ENCODE measurements around the gene RNF144B.

DNA sequence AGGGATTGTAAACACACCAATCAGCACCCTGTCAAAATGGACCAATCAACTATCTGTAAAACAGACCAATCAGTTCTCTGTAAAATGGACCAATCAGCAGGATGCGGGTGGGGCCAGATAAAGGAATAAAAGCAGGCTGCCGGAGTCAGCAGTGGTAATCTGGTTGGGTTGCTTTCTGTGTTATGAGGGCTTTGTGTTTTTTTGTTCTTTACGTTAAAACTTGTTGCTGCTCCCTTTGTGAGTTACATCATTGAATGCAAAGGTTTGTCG, 22.6 kb upstream of the NUP153 start:
- RRBS = no CpG with 5 or more reads among the region's 4 CpGs

- RRBS = no CpG with 5 or more reads among the region's 2 CpGs
Measured at GRCh38 chr6:17837304-17837635, 130.5 kb upstream of the NUP153 start.

GRCh38 chr6:17902367-17903103, 84.9 kb downstream of the KIF13A start:
- RRBS = no CpG with 5 or more reads among the region's 3 CpGs

DNA sequence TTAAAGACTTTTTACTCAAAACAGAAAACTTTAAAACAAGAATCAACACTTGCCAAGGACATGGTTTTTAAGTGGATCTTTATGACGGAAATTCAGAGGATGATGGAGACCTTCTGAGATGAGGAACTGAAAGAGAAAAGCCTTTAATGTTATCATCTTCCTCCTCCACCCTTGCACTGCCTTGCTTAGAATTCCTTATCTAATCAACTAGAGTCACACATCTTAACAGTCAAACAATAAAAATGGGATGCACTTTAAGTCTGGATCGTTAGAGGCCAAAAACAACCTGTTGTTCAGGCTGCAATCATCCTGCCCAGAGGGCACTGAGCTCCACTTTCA, 66.0 kb upstream of the KIF13A start:
- RRBS = no CpG with 5 or more reads among the region's 2 CpGs

GRCh38 chr6:18141692-18142253, 13.1 kb downstream of the TPMT start:
- RRBS = no CpG with 5 or more reads among the region's 9 CpGs

- RRBS = no CpG with 5 or more reads among the region's 1 CpG
Measured at GRCh38 chr6:18147342-18147747, 7.5 kb downstream of the TPMT start.

- RRBS = no CpG with 5 or more reads among the region's 5 CpGs
Measured at GRCh38 chr6:18148092-18148622, 6.7 kb downstream of the TPMT start.

DNA sequence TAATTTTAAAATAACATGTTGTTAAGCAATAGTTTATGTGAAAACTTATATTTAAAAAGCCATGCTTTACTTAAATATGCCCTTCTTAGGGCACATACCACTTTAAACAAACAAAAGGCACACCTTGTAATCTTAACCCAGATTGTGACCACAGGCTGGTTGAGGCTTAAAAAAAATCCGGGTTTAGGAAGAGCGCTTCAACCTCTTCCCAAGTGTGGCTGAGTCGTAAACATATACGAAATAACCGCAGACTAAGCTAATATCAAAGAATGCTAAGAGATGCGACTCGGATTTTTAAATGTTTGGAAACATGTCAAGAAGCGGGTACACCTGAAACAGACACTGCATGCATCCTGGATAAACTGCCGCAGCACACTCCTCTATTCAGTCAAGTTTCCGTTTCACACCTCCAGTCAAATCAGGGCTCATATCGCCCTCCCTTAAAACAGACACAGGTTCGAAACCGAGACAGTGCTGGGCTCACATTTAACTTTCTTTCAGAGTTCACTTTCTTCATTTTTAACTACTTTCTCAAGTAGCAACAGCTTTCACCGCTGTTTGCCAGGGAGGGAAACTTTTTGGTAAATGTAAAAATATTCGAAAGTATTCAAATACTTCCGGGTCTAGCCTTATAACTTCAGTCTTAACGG, 1.4 kb downstream of the DEK start:
- RRBS = no CpG with 5 or more reads among the region's 17 CpGs

DNA sequence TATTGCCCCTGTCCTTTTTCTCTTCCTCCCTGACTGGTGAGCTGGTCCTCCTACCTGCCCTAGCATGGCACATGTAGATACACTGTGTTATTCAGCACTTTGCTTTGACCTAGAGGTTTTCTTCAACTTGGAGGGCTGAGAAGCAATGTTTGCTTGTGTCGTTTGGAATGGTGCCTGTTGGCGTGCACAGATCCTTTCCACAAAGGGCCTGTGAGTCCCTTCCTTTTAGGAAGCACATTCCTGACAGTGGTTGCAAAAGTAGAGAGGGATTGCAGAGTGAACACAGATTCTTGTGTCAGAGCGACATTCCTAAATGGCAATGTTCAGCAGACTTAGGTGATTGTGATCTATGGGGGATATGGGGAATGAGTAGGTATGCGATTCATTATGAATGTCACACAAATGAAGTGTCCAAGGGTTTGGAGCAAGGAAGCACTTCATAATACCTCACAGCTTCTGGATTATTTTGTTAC, 850 bp upstream of the RNF144B start:
- RRBS = no CpG with 5 or more reads among the region's 4 CpGs

DNA sequence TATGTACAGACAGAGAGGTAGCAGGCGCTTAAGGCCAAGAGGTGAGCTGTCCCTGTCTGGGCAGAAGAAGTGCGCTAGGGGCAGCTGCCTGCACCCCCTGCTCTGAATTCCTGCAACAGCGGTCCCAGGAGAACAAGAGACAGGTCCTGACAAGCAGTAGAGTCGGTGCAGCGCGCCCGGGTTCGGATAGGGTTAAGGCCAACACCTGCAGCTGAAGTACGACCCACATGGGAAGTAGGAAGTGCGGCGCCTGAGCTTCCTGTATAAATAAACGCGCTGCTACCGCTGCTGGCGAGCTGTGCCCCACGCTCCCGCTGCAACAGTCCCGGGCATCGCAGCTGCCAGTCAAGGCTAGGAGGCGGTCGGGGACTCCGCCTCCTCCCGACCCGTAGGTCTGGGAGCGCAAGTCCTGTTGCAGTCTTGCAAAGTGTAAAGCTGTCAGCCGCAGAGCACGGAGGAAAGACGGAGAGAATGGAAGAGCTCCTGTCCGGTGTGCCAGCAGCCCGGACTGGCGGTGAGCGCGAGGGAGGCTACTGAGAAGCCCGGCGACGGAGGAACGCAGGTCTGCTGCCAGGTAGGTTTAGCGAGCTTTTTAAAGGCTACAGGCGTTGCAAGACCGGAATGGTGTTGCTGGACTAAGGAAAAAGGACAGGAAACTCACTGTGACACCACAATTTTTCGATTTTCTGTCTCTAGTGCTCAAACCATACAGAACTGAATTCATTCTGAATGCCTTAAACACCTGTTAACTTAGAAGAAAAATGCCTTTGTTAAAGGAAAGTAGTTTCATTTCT, at the start of gene RNF144B:
Gene RNF144B, plus strand, starts transcription at position 294 of the 794 bp plus-strand sequence.
- RRBS = 1% methylated on average over 11 of the region's 41 CpGs

DNA sequence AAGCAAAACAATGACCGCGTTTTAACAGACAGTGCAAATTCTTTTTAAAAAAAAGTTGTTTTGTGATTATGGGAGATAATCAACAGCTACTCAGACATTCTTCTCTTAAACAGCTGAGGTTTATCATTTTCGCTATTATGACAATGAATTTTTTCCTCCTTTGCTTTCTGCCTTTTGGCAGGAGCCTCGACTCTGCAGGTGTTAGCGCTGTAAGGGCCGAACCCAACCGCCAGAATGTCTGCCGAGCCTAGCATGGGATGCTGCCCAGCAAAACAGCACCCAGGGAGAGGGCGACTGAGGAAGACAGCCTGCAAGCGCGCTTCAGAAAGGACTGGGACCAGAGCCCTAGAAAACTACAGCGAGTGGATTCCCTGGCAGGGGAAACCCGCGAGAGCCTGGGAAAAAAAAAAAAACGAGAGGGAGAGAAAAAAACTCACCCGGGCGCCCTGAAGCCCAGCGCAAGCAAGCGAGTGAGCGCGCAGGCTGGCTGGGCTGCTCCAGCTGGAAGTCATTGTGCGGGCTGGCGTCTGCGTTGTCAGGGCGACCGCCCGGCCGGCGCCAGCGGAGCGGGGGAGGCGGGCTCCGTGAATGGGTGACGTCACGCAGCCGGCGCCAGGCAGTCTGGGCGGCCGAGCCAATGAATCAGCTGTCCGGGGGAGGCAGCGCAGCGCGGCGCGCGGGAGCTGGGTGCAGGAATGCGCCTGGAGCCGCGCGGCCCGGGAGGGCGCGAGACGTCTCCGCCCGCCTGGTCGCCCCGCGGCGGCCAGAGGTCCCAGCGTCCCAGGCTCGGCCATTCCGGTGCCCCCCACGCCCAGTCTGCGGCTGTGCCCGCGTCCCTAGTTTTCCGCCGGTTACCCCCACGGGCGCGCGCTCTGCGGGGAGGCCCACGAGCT, 32.7 kb upstream of the ID4 start:
- RRBS = 1% methylated on average over 39 of the region's 75 CpGs

DNA sequence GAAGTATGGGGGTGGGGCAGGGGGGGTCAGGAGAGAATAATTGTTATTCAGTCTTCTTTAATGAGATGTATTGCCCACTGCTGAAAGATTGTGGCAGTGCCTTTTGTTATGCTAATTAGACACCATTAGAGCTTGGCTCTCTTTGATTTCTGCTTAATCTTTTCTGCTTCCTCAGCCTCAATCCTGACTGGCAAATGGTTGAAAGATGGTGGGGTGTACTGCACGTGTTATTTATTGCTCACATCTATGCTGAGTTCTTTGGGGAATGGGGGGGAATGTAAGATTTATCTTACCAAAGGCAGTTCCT, 407.5 kb upstream of the SOX4 start:
- RRBS = no CpG with 5 or more reads among the region's 1 CpG

DNA sequence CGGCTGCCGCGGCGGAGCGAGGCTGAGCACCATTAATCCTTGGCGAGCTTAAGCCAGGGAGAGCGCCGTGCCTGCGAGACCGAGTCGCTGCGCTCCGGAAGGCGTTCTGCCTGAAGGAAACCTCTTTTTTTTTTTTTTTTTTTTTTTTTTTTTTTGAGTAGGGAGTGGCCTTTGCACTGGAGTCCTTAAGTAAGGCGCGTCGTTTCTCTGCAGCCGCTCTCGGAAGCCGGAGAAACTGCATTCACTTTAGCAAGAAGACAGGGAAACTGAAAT, 4.8 kb upstream of the SOX4 start:
- RRBS = no CpG with 5 or more reads among the region's 20 CpGs

GRCh38 chr6:21596192-21596830, 2.8 kb downstream of the SOX4 start:
- RRBS = 3% methylated on average over 5 of the region's 34 CpGs

GRCh38 chr6:21608659-21609190, 15.2 kb downstream of the SOX4 start:
- RRBS = no CpG with 5 or more reads among the region's 12 CpGs

DNA sequence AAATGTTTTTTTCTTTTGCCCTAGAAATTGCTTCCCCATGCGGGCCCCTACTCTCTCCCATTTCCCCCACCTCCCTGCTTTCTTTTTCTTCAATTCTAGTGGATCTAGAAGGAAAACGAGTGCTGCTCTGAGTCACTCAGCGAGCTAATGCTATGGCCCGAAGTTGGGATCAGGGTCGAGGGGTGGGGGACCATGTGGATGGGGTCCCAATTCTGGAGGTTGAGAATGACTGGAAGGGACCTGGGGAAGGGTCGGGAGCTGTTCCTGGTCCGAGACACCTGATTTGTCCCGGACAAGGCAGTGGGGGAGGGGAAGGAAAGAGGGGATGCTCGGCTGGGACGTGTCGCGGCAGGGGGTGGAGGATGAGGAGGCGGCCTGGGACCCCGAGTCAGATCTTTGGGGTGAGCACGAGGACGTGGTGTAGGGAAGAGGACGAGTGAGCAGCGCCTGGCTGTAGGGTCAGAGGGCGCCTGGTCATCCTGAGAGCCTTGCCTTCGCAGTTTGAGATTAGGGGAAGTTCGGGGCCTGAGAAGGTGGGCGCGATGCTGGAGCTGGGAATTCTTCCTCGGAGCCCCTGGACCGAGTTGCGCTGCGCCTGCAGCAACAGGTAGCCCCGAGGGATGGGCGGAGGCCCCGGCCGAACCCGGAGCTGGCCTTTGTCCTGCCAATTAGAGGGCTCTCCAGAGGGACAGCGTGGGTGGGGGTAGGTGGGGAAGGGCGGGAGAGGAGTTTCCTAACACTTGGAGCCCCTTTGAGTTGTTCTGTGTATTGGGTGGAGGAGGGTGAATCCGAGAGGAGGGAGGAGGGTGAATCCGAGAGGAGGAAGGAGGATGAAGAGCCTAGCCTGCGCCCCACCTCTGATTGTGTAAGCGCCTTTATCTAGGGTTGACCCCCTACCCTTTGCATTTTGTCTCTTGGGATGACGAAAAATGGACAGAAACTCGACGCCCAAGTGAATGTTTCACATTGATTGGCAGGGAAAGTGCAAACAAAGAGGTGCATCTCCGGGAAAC, 71.9 kb downstream of the SOX4 start:
- RRBS = 2% methylated on average over 1 of the region's 42 CpGs

DNA sequence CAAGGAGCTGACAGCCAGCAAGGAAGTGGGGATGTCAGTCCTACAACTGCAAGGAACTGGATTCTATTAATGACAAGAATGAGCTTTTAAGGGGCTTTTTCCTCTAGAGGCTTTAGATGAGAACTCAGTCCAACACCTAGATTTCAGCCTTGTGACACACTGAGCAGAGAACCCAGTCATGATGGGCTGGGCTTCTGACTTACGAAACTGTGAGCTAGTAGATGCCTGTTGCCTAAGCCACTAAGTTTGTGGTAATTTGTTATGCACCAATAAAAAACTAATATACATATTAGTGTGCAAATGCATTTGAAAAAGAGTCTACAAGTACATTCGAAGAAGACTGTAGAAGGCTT, 263.3 kb downstream of the SOX4 start:
- RRBS = no CpG with 5 or more reads among the region's 2 CpGs

DNA sequence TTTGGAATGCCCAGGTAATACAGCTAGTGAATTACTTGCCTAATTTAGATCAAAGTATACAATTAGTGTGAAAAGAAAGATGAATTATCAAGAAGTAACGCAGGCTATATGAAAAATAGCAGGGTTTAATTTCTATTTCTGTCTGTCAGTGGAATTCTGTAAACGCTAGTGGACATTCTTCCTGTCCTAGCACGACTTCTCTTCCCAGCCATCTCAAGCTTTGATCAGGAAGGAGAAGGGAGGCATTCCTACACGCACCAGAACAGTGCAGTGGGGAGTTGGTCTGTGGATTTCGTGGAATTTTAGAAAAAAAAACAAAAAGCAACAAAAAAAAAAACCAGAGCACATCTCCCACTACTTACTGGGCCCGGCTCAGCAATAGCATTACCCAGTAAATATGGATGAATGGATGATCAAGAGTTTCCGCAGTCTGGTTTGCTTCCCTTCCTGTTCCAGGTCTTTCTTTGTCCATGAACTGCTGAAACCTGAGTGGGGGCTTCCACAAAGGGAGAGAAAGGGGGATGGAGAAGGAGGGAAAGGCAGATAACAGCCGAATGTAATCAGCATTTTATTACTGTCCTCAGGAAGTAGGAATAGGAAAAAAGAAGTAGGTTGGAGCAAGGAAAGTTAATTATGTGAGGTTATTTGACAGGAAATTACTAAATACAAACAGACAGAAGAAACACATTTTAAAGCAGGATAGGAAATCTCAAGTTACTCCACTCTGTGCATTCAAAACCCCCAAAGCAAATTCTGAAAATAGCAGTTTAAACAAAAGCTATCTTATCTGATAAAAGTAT, 349.1 kb downstream of the PRL start:
- RRBS = no CpG with 5 or more reads among the region's 8 CpGs

GRCh38 chr6:22043258-22044028, 253.4 kb downstream of the PRL start:
- RRBS = no CpG with 5 or more reads among the region's 7 CpGs

- RRBS = no CpG with 5 or more reads among the region's 7 CpGs
Measured at GRCh38 chr6:22145872-22146439, 150.9 kb downstream of the PRL start.